Rectum (tissue), 1 donor: ENCODE results near the gene NUP214.

DNA sequence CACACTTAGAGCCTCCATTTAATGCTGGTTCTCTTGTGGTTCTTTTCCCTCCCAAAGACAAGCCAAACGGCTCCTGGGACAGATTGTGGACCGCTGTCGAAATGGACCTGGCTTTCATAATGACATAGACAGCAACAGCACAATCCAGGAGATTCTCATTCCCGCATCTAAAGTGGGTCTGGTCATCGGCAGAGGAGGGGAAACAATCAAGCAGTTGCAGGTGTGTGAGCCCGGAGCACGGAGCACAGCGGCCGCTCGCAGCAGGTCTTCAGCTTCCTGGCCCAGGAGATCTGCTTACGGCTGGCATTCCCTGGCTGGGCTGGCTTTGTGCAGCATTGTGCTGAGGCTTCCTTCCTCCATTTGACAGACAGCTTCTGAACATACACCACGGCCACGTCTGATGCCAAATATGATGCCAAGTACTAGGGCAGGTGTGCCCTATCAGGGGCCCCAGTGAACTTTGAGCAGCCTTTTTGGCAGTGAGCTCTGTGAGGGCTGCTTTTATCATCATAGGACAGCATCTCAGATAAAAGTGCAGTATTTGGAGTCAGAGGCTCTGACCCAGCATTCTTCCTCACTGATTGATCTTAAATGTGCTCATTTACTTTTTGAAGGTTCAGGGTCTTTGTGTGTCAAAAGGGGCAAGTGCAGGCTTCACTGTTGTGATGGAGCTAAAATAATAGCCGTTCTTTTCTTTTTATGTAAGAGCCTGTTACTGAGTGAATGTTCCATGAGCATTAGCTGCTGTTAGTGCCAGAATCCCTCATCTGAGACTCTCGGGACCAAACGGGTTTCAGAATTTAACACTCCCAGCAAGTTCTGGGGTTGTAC, 37.1 kb downstream of the FUBP3 start:
- PRO-cap: no peak

GRCh38 chr9:130626243-130626775, 38.1 kb upstream of the PRDM12 start:
- PRO-cap: no peak

GRCh38 chr9:130630550-130630923, 33.9 kb upstream of the PRDM12 start:
- PRO-cap: no peak

DNA sequence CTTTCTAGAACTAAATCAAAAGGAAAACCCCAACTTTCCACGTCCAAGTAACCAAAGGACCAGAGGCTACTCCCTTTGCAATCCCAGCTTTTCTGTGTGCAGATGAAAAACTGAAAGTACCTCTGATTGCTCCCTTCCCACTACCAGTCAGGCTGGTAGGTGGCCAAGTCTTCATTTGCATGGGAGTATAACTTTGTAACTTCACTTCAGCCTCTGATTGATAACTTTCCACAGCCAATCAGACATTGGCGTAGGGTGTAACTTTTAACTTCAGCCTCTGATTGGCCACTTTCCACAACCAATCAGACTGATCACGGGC, 3.7 kb upstream of the EXOSC2 start:
- PRO-cap: bidirectional peak, plus-strand start outside the sequence, minus-strand start at position 161 of the sequence

DNA sequence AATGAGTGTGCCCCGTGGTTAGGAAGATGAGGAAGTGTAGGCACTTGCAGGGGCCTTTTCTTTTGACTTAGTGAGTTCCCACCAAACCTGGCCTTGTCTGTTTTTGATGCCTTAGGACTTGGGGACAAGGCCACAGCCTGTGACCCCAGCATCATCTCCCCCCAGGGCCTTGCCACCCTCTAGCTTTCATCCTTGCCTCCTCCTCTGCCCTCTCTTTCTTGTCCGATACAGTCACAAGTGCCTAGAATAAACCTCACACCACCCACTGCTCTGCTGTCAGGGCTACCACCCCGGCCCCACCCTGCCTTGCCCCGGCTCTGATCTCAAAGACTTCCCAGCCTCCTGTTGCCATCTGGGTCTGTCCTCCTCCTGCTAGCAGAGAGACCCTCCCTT, 68.6 kb upstream of the ABL1 start:
- PRO-cap: unidirectional peak, minus-strand start at position 220 of the sequence

DNA sequence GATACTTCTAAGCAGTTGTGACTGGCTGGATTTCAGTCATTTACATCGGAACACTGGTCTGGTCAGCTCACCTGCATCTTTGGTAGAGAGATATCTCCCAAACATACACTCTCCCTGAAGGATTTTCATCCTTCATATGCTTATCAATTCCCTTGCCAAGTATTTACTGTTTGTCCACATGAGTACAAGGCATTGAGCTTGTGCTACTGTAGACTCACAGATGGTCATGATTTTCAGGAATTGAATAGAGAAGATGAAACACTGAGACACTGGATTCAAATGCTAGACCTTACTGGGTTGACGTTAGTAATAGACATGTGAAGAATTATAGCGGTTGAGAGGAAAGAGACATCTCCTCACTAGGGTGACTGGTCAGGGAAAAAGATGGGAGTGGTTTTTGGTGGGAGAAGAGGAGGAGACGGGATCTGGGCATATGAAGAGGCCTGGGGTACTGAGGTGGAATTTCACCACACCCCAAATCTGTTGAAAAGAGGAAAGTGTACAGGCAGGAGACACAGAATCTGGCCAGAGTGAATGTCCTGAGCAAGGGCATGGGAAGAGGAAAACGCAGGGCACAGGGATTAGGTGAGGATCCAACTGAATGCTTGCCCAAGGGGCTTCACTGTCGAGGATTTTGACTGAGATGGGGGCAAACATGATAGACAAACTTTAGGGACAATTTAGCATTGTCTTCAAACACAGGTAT, 62.7 kb upstream of the ABL1 start:
- PRO-cap: no peak

GRCh38 chr9:130780332-130781550, 54.3 kb upstream of the ABL1 start:
- PRO-cap: bidirectional peak, plus-strand start at chr9:130780688, minus-strand start at chr9:130780495; bidirectional peak, plus-strand start at chr9:130781062, minus-strand start at chr9:130780950

DNA sequence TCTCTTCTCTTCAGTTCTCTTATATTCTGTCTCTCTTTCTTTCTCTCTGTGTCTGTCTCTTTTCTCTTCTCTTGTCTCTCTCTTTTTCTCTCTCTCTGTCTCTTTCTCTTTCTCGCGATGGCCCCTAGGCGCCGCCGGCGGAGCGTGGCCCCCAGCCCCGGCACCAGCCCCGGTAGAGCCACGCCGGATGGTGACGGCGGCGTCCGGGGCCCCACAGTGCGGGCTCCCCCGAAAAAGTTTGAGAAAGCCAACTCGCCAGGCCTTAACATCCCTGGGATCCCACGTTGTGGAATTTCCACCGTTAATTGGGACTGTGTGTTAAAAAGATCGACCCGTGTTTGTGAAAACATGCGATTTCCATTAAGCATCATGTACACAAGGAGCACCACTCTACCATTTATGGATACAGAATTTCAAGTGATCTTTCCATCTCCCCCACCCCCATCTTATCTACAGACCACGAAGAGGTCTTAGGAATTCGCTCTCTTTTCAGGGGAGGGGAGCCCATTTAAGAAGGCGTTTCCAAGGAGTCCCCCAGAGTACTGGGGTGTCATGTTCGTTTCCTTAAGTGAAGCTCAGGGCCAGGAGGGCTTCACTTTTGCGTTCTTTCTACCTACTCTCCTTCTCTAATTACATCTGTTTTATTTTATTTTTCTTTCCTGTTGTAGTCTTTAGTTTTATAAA, 756 bp downstream of the ABL1 start:
- PRO-cap: bidirectional peak, plus-strand start at position 175 of the sequence, minus-strand start at position 174 of the sequence; bidirectional peak, plus-strand start at position 595 of the sequence, minus-strand start at position 448 of the sequence

- PRO-cap: no peak
Measured at GRCh38 chr9:130854729-130855235, 19.7 kb downstream of the ABL1 start.

DNA sequence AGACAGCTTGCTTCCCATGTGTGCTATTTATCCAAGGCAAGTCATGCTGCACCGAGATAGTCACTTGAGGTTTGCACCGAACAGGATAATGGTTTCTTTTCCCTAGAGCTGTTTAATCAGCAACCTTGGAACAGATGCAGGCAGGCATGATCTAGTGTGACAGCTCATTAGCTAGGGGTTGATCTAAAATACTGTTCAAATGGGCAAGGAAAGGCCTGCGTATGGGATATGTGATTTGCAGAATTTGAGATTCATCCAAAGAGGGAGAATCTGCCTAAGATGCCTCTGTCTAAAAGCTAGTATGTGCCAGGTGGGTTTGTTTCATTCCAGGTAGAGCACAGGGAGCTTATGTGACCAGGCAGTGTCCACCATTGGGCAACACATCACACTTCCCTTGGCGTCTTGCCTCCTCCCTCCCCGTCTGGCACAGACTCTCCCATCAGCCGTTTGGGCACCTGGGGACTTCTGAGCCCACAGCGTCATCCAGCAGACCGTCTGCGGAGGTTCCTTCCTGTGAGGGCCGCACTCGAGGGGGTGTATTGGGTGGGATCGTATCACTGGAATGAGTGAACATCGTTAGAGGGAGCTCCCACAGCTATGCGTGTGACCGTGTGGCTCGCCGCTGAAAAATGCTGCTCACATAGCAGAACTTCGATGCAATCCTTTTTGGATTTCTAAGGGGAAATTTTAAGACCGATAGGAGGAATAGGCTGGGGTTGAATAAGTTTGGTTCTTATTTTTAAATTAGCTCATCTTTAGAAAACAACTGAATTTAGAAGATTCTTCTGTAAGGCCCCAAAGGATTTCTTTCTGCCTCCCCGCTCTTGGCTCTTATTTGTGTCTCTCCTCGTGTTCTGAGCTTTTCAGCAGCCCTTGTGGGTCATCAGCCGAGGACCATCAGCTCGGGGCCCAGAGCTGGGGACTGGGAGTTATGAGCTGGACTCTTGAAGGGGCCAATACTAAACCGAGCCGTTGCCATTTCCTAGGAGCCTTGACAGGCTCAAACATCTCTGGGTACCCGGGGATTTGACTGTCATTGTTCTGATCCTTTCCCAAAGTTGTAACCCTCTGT, 23.3 kb downstream of the ABL1 start:
- PRO-cap: bidirectional peak, plus-strand start at position 873 of the sequence, minus-strand start at position 631 of the sequence

- PRO-cap: no peak
Measured at GRCh38 chr9:130897922-130898284, 1.3 kb upstream of the QRFP start.

DNA sequence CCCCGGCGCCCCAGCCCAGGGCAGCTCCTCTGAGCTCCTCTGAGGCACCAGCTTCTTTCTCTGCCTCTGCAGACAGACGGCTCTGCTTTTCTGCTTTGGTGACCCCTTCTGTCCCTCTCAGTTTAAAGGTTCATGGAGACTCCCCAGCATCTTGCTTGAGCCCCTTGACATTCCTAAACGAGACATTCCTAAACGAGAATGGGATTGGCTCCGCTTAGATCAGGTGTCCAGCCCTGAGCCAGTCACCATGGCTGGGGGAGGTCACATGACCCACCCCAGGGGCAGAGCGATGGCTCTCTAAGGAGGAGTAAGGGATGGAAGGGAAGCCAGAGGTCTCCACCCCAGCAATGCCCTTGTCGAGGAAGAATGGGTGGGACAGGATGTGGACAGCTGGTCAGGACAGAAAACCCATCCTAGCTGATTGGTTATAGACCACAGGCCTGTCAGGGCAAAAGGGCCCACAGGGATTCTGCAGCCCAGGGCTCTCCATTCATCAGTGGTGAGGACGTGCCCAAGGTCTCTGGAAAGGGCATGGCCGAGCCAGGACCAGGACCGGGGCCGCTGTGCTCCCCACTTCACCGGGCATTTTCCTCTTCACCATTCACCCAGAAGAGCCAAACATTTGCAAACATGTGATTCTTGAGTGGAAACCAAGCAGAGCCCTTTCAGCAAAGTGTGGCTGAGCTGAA, 19.9 kb upstream of the AIF1L start:
- PRO-cap: no peak

DNA sequence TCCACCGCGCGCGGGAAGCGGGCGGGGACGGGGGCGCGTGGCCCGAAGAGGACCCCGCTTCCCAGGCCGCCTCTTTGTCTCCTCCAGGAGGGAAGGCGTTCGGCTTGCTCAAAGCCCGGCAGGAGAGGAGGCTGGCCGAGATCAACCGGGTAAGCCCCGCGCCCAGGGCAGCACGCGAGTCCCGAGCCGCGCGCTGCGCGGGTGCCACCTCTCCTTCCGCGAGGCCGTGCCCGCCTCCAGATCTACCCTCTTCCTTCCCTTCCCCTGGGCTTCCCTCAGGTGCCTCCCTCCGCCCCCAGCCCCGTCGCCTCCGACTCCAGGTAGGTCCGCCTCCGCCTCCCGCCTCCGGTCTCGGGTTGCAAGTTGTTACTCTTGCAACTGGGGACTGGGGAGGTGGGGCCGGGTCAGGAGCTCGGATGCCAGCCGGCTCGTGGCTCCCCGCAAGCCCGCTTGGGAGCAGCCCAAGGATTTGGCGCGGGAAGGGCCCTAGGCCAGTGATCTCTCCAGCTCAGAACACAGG, 444 bp downstream of the AIF1L start:
- PRO-cap: bidirectional peak, plus-strand start at position 377 of the sequence, minus-strand start at position 244 of the sequence

DNA sequence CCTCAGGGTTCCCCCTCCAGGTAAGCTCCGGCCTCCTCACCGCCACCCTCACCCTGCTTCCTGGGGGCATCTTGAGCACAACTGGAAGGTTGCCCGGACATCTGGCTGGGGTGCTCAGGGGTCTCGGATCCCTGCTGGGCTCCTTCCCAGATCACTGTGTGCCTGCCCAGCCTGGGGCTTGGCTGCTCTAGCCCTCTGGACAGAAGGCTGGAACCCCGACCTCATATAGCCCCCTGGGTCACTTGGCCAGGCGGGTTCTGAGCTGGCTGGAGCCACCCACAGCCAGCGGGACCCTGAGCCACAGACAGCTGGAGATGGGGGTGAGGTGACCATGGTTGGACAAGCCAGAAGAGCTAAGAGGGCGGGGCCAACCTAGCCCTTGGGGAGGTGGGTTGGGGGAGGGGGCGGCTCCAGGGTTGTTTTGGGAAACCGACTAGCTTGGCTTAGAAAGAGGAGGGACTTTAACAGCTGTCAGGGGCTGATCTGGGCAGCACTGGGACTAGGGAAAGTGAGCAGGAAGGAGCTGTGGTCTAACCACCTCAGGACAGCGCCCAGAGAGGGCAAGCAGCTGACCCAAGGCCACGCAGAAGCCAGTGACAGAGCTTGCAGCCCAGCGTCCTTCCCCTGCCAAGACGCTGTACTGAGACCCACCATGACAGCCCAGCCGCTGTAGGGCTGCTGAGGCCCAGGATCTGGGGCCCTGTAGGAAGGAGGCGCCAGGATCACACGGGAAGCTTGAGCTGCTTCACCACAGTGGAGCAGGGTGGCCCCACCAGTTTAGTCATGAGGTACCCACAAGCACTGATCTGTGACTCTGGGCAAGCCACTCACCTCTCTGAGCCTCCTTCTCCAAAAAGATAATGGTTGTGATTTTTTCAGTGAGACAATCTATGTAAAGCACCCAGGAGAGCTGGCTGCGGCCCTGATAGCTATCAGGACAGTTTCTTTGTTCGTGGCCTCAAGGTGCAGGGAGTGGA, 2.2 kb downstream of the AIF1L start:
- PRO-cap: no peak

- PRO-cap: bidirectional peak, plus-strand start at chr9:131125596, minus-strand start at chr9:131125448
Measured at GRCh38 chr9:131125081-131125747, at the start of gene NUP214. TSS of gene NUP214 (plus strand) at chr9:131125586.

DNA sequence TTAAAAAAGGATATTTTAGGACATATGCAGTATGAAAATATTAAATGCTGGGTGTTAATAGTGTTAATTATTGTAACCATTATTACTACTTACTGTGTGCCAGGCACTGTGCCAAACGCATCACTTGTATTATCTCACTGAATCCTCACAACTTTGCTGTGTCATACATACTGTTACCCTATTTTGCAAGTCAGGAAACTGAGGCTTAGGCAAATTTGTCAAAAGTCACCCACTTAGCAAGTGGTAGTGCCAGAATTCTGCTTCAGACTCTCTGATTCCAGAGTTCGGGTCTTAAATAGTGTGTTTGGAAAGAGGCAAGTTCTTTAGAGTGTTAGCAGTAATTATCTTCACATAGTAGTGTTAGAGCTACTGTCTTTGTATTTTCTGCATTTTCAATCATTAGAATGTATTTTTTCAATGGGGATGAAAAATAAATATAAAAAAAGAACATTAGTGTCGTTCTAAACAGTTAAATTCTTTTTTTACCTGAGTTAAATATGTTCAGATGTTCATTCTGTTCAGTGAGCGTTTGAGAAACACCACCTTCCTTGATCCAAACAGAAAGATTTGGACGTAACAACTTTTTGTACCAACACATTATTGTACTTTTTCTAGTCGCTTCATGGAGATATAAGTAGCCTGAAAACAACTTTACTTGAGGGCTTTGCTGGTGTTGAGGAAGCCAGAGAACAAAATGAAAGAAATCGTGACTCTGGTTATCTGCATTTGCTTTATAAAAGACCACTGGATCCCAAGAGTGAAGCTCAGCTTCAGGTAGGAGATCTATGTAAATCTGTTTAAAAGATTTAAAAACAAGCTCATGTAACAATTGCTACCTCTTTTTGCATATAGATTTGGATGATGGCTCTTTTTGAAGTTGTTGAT, 26.0 kb downstream of the NUP214 start:
- PRO-cap: no peak

- PRO-cap: no peak
Measured at GRCh38 chr9:131177323-131178527, 52.3 kb downstream of the NUP214 start.

DNA sequence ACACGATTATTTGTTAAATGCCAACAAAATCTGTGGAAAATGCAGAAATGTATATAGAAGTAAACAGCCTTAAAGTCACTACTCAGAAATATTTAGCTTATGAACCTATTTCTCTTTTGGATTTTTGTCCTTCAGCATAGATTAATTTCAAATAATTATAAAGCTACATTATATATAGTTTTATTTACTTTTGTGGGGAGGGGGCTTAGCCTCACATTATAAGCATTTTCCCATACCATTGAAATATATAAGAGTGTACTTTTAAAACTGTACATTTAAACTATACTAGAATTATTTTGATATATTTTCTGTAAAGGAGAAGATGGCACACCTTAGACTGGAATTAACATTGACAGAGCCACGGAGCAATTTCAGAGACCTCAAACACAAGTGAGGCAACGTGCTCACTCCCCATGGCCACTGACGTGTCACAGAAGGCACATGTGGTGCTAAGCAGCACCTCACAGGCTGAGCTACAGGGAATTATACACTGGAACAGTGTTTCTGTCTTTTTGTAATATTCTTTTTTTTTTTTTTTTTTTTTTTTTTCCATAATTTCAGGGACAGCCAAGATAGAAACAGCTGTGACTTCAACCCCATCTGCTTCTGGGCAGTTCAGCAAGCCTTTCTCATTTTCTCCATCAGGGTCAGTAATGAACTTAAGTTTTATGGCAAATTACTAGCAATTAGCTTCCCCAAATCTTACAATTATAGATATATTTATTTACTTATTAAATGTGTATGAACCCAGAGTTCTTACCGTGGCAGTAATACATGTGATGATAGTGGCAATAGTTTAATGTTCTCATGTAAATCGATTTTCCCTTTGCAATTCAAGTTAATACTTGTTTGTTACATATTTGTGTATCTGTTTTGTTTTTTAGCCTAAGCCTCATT, 66.5 kb downstream of the NUP214 start:
- PRO-cap: no peak

GRCh38 chr9:131225208-131226493, 50.7 kb downstream of the FAM78A start:
- PRO-cap: no peak

GRCh38 chr9:131237643-131238355, 38.5 kb downstream of the FAM78A start:
- PRO-cap: no peak